ENCODE measurements around a stretch of chr2.

GRCh38 chr2:64228714-64229023 is 84.4 kb upstream of the PELI1 start:
- PRO-cap: no peak

DNA sequence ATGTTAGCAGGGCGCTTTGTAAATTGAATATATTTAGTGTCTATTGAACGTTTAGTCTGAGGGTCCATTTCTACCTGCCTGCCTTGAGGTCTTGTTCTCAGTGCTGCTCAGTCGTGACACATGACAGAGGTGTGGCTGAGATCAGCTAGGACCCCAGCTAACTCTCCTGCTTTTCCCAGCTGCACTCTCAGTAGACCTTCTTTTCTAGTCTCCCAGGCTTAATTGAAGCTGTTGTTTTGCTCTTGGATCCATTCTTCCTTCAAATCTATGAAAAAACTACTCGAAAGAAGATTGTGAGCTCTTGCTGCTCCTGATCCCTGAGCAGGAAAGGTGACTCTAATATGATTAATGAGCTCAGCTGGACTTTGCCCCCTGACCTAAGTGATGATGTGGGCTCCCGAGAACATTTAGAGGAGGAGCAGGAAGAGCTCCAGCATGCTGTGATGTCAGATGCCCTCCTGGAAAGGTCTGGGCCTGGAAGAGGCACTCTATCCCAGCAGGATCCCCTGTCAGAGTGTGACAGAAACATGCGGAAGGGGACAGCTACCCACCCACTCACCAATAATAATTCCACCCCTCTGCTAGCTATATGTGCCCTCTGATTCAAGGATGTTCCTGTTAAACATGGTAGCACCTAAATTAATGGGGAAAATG is 117.8 kb upstream of the PELI1 start:
- PRO-cap: no peak

DNA sequence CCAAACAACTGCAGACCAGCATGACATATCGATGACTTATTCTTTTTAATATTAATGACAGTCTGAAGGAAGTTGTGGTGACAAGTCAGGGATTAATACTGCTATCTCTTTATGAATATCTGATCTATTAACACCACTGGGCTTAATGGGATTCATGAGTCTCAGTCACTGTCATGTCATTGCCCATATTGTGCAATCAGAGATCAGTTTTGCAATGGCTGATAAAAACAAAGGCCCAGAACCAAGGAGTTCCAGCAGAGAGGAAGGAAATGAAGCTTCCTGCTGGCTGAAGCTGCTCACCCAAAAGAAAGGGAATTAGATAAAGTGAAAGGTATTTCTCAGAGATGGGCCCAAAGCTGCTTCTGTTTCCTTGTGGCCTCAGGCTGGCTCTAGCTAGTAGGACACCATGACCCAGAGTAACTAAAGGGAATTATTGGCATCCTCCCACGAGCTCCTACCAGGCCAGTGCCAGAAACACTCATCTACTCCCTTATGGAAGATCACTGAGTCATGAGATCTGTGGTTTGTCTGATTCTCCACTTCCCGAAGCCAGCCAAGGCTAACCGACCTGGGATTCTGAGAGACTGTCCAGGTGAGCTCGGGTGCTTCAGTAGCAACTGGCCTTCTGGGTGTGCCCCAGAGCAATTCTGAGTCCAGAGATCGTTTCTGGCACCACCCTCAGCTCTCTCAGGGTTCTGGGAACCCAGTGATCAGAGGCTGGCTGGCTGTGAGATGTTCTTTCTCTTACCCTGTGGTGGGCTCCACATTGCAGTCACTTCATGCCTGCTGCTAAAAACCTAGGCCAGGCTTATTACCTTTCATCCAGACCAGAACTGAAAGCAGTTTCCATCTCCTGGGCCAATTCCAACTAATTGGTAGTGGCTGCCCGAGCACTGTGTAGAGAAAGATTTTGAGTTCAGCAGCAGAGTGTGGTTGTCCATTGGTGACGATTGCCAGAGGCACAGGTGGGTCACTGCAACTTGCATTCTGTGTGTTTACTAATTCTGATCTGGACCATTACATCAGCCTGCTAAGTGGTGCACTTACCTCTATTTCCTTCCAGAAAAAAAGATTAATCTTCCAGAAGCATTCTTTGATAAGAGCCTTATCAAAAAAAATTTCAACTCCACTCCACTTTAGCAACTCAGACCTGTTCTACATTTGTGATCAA is 129.6 kb upstream of the PELI1 start:
- PRO-cap: no peak

DNA sequence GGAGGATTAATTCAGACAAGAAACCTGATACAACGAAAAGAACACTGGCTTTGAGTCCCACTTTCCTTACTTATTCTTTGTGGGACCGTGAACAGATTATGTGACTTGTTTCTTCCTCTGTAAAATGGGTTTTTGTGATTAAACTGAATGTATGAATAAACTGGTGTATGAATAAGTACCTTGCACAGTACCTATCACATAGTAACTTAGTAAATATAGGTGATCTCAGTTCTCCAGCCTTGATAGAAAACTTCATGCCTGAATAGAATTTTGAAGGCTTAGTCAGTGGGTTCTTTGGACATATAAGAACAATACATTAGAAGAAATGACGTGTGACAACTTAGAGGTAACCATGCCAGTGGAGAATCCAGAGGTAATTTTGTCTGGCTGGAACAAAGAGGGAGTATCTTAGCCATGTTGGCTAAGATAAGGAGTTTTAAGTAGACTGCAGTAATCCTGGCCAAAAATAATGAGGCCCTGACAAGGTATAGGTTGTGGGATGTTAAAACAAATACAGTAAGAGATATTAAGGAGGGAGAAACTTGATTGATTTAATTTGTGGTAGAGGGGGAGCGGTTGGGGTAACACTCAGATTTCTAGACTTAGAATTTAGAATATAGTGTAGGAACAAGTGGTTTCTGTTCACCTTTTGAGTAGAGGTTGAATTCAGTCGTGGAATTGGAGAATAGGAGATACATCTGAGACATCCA is 11.5 kb downstream of the AFTPH start:
- PRO-cap: no peak

DNA sequence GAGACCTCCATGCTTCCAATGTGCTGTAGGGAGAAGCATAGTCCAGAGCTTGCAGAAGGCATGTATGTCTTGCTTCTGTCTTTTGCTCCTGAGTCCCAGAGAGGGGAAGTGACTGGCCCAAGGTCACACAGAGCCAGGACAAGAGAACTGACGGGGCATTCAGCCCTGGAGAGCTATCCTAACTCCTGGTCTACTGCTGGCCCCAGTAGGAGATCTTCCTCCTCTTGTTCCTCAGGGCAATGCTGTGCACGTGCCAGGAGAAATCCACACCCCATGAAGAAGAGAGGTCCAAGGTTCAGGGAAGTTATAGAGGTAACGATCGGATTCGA is 26.0 kb downstream of the SERTAD2 start:
- PRO-cap: no peak

- PRO-cap: bidirectional peak, plus-strand start at chr2:64654300, minus-strand start at chr2:64654311
These were observed 648 bp upstream of the SERTAD2 start for GRCh38 chr2:64654124-64654998.

- PRO-cap: no peak
These were observed 55.3 kb upstream of the SERTAD2 start for GRCh38 chr2:64708653-64709684.

DNA sequence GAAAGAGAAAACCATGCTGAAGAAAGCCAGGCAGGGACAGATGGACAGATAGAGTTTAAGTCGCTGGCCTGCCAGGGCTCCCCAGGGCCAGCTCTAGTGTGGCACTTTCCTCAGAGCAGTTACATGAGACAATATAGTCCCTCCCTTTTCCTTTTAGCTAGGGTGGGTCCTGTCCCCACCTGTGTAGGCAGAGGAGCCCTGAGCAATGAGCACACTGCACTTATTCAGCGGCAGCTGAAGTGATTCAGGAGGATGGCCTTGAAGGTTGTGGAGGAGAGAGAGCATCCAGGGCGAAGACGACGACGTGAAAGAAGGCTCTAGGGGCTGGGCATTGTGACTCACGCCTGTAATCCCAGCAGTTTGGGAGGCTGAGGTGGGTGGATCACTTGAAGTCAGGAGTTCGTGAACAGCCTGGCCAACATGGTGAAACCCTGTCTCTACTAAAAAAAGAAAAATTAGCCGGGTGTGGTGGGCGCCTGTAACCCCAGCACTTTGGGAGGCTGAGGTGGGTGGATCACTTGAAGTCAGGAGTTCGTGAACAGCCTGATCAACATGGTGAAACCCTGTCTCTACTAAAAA is 151.9 kb upstream of the SLC1A4 start:
- PRO-cap: unidirectional peak, minus-strand start at position 95 of the sequence

- PRO-cap: no peak
These were observed 151.1 kb upstream of the SLC1A4 start for GRCh38 chr2:64837970-64838679.

DNA sequence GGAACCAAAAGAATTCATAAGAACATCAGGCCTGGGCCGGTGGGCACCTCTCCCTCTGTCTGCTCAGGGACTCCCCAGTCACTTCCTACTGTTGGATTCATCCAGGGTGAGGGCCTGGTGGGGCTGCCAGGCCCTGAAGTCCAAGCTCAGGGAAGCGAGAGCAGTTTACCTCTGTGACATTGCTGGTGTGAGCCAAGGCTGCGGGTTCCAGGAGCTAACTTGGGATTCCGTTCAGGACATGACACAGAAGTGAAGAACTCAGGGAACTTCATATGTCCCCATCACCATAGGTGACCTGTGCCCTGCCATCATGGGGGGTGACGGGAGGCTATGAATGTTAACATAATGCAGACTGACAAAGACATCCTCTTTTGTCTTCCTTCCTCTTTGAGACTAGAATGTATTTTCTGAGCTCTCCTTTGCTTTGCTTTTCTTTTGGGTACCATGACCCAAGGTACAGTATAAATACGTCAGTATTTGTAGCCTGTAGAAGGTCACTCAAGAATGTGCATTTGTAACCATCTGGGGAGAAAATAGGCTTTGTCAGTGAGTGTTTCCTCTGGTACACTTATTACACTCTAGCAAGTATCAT is 130.5 kb upstream of the SLC1A4 start:
- PRO-cap: no peak

- PRO-cap: unidirectional peak, minus-strand start at chr2:64863626
These were observed 125.7 kb upstream of the SLC1A4 start for GRCh38 chr2:64863510-64863880.

GRCh38 chr2:64915556-64915912 is 73.7 kb upstream of the SLC1A4 start:
- PRO-cap: no peak

DNA sequence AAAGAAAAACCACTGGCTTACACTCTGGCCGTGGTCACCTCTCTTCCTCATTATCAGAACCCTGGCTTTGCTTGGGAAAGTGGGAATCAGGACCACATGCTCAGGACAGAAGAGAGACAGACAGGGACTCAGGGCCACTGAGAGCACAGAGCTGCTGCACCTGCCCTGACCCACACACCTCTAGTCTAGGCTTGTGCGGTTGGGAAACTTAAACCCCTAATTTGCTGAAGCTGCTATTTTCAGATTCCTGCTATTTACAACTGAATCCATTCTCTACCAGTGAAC is 51.6 kb upstream of the SLC1A4 start:
- PRO-cap: no peak

- PRO-cap: unidirectional peak, plus-strand start at chr2:64938129
These were observed 51.3 kb upstream of the SLC1A4 start for GRCh38 chr2:64937948-64938259.

DNA sequence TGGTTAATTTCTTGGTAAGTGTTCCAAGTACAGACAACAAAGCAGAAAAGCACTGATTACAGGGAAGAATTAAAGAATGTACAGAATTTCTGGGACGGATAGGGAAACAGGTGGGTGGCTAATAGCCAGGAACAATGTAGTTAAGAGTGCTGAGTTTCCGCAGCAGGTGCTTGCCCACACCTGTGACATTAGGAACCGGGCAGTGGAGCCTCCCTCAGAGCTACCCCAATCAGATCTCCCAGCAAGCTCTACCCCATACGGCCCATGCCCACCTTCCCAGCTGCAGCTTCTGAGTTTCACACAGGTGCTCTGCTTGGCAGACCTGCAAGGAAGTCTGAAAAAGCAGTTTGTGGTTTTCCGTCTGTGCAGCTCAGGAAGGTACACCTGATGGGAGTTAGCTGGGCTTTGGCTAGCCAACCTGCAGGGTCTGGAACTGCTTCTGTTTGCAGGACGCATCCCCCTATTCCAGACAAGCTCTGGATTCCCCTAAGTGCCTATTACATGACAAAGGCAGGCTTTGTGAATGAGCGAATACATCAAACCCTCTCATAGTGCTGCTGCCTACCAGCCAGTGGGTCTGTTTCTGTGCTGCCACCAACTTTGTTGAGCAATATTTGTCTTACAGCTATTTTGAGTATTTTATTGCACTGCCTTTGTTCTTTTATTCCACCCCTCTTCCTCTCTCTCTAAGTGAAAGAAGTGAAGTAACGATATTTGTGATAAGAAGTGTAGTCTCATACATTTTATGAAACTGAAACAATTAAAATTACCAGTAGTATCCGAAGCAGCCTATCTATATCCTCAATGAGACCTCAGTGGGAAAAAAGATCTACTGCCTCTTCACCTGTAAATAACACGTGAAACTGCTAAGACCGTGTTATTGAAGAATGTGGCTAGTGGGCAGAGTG is 24.7 kb upstream of the CEP68 start:
- PRO-cap: no peak

GRCh38 chr2:65055630-65056325 is 438 bp upstream of the CEP68 start:
- PRO-cap: bidirectional peak, plus-strand start at chr2:65055965, minus-strand start at chr2:65055952; bidirectional peak, plus-strand start at chr2:65056416, minus-strand start at chr2:65056168

DNA sequence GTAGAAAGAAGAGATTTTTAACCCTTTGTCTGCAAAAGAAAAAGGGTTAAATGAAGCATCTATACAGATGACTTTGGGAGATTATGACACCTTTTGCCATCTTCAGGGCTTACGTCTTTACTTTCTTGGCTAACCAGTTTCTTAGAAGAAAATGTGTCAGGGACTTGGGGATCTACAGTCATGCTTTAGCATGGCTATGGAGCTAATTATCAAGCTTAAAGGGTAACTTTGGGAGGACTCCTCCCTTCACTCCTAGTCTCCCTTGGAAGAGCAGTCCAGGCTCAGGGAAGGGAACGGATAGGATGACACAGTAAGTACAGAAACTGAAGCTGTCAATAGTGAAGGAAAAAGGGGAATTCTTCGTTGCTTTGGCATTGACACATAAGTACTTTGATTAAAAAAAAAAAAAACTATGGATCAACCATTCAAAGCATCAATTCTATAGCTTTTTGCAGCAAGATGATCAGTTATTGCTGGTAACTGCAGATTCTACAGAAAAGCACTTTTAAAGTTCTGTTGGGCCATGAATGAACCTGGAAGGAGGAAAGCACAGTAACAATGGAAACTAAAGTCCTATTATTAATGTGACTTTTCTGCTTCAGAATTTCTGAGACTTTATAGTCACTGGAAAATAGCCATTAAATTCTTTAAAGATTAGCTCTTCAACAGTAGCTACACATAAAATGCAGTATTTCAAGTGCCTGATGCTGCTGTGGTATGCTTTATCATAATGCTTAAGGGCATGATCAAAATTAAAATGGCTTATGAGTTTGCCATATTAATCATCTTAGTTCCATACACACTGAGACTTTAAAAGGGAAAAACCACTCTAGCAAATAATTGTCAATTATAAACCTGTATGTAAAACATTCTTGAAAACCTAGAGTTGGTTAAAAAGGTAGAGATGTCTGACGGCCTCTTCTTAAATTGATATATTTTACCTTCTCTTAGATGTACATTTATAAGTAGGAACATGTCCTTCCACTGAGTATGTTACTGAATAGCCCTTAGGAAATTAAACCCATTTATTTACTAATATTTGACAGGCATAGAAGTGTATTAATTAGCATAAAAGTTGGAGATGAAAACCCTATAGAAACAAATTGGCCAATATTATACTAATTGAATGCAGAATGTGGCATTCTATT is 28.3 kb downstream of the CEP68 start:
- PRO-cap: no peak

DNA sequence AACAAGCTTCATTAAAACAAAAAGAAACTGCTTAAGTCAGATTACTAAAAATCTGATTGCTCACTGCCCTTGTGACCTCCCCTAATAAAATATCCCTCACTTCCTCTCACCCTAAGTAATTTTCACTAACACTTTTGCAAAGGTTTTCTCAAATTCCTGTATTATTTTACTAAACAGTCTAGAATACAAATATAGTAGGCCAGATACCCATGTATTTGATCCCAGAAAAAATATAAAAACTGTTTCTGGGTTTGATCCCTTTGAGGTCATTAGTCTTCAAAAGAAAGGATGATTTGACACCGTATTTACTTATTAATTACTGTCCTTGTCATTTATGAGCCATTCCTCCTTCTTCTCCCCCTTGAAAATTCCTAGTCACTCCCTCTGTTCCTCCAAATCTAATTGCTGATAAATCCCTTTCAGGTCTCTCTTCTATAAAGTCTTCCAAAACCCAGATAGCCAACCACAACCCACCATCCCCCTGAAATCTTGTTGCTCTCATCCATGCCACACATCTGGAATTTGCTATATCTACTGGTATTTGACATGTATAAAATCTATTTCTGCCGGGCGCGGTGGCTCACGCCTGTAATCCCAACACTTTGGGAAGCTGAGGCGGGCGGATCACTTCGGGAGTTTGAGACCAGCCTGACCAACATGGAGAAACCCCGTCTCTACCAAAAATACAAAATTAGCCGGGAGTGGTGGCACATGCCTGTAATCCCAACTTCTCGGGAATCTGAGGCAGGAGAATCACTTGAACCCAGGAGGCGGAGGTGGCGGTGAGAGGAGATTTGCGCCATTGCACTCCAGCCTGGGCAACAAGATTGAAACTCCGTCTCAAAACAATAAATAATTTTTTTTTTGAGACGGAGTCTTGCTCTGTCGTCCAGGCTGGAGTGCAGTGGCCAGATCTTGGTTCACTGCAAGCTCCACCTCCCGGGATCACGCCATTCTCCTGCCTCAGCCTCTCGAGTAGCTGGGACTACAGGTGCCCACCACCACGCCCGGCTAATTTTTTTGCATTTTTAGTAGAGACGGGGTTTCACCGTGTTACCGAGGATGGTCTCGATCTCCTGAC is 2.7 kb downstream of the RAB1A start:
- PRO-cap: no peak

- PRO-cap: no peak
These were observed 1.1 kb upstream of the RAB1A start for GRCh38 chr2:65130988-65131347.

DNA sequence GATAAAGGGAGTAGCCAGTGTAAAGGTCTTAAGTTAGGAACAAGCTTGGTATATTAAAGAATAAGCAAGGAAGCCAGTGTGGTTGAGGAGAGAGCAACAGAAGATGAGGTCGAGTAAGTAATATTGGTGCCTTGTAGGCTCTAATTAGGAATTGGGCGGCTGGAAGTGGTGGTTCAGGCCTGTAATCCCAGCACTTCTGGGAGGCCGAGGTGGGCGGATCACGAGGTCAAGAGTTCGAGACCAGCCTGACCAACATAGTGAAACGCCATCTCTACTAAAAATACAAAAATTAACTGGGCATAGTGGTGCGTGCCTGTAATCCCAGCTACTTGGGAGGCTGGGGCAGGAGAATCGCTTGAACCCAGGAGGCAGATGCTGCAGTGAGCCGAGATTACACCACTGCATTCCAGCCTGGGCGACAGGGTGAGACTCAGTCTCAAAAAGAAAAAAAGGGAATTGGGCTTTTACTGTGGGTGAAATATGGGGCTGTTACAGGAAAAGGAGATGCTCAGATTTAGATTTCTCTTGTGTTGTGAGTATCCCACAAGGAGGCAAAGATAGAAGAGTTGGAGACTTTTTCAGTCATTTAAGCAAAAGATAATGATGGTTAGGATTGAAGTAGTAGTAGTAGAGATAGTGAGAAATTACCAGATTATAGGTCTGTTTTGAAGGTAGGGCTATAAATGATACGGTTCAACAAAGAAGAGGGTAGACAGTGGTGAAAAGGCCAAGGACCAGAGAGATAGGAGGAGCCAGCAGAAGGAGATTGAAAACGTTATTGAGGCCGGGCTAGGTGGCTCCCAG is 20.5 kb downstream of the ACTR2 start:
- PRO-cap: no peak